SJSA1 (cell line): Measurements from ENCODE around the genes MRPS5 and TRIM43B.

DNA sequence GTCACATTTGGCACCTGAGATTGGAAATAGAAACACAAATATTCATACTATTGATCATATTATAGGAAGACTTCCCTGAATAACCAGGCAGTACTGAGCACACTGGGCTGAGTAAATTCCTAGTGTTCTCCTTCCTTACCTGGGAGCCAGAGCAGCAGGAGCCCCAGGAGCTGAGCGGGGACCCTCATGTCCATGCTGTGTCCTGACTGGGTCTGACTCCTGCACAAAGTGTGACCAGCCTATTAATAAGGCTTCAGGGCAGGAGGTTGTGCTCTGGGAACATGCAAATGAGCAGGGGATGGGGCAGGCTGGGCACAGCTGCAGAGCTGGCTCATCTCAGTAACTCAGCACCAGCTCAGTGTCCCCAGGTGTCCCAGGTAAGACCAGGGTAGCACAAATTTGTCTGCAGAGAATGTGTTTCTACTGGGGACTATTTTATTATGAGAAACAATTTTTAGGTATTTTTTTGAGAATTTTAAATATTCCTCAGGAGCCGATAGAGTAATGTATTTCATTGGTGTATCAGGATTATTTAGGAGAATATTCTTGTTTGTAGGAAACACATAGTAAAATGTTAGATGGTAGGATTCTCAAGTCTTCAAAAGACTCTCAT is 256.2 kb downstream of the RPIA start:
- RAMPAGE, long total RNA, result no peak

GRCh38 chr2:88966538-88966976 is 275.1 kb downstream of the RPIA start:
- RAMPAGE, long total RNA, result no peak

DNA sequence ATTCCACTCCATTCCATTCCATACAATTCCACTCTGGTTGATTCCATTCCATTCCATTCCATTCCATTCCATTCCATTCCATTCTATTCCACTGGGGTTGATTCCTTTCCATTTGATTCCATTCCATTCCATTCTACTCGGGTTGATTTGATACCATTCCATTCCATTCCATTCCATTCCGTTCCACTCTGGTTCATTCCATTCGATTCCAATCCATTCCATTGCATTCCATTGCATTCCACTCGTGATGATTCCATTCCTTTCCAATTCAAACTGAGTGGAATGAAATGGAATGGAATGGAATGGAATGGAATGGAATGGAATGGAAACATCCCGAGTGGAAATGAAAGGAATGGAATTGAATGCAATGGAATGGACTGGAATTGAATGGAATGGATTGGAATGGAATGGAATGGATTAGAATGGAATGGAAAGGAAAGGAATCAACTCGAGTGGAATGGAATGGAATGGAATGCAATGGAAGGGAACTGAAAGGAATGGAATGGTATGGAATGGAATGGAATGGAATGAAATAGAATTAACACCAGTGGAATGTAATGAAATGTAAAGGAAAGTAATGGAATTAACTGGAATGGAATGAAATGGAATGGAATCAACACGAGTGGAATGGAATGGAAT is 1143.6 kb downstream of the RPIA start:
- RAMPAGE, long total RNA, result no peak

DNA sequence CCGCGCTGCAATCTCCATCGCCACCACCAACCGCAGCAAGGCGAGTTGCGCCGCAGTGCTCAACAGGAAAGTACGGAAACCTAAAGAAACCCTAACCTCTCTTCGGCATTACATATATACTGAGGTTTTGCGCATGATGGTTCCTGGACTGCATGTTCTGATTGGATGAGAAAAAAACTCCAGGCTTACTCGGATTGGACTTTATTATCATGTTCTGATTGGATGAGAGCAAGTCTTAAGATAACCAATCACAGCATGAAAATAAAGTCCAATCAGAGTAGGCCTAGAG is 75.9 kb downstream of the TEKT4 start:
- RAMPAGE, long total RNA, result no peak

DNA sequence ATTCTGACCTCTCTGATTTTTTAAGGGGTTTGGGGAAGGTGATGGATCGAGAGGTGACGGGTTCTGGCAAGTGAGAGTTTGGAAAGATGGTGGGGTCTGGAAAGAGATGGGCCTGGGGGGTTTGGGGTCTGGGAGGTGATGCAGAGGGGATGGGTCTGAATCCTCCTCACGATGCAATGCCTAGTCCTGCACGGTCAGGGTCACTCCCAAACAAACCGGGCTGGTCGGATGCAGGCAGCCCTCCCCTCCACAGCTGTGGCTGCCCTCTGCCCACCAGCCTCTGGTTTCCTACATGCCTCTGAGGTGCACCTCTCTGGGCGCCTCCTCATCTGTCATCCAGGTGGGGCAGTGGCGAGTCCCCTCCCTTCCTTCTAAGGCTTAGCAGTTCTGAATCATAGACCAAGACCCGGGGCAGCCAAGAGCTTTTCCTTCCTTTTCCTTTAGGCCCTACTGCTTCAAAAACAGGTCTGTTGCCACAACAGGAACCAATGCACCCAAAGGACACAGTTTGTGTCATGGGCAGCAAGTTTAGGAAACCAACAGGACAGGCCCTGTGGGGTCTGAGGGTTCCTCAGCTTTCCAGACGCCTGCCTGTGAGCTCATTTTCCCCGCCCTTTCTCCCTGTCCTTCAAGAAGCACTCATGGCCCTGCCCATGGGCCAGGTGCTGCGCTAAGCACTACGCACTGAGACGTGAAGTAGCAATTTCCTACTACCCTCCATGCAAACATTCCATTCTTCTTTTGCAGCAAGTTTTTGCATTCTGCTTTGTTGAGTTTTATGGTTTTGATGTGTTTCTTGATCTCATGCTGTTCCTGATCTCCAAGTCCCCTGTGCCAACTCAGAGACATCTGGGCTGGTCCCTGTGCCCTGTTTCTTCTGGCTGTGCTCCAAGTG is 6.5 kb upstream of the MAL start:
- RAMPAGE, long total RNA, result no peak

DNA sequence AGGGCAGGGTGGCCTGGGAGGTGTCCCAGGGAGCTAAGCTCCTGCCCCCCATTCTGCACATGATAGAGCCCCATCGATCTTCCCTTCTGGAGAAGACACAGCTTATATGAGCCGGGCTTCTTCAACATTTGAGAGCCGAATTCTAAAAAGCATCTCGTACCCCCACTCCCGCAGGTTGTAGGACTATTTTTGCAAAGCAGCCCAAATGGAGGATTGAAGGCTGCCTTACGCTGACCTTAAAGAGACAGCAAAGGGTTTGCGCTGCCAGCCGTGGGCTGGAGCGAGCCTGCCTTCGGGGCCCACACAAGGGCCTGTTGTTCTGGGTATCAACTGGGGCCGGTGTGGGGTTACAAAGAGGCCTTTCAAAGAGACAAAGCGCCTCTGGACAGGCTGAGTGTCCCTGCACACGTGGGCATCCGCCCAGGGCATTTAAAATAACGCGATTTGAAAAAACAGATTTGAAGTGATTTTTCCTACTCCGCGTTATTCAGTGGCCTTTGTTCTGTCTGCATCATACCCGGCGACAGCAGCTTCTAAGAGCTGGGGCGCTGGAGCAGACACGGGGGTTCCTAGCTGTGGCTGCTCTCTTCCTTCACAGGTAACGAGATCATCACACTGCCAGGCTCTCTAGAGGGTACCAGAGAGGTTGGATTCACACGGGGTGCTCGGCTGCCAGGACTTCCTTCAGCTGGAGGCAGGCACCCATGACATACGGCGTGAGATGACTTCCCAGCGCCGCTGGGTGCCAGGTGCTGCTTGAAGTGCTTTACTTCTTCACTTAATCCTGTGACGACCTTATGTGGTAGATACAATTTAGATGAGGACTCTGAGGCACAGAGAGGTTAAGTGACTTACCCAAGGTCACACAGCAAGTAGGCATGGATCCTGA is 32.1 kb downstream of the MAL start:
- RAMPAGE, long total RNA, result no peak

DNA sequence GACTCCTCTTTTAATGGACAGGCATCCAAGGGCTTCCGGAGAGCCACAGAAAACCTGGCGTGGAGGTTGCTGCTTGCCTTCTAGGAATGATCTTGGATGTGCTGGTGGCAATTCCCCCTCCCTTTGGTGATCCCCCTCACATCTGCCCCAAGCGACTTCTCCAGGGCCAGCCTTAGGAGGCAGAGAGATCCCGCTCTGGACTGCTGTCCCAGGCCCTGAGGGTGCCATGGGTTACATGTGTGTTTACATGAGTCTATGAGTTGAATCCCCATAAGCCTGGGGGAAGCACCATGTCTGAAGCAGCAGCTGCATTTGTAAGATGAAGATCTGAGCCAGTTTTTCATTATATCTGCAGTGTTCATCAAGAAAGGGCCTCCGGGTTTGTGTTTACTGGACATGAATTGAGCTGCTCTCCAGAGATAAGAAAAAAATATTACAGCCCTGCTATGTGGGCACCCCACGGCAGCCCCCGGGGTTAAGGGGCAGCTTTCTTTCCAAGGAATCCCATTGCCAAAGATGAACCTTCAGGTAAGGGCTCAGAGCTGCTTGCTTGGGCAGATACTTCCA is 46.1 kb downstream of the MRPS5 start:
- RAMPAGE, long total RNA, result no peak

GRCh38 chr2:95084826-95085728 is 36.5 kb downstream of the MRPS5 start:
- RAMPAGE, long total RNA, result no peak

DNA sequence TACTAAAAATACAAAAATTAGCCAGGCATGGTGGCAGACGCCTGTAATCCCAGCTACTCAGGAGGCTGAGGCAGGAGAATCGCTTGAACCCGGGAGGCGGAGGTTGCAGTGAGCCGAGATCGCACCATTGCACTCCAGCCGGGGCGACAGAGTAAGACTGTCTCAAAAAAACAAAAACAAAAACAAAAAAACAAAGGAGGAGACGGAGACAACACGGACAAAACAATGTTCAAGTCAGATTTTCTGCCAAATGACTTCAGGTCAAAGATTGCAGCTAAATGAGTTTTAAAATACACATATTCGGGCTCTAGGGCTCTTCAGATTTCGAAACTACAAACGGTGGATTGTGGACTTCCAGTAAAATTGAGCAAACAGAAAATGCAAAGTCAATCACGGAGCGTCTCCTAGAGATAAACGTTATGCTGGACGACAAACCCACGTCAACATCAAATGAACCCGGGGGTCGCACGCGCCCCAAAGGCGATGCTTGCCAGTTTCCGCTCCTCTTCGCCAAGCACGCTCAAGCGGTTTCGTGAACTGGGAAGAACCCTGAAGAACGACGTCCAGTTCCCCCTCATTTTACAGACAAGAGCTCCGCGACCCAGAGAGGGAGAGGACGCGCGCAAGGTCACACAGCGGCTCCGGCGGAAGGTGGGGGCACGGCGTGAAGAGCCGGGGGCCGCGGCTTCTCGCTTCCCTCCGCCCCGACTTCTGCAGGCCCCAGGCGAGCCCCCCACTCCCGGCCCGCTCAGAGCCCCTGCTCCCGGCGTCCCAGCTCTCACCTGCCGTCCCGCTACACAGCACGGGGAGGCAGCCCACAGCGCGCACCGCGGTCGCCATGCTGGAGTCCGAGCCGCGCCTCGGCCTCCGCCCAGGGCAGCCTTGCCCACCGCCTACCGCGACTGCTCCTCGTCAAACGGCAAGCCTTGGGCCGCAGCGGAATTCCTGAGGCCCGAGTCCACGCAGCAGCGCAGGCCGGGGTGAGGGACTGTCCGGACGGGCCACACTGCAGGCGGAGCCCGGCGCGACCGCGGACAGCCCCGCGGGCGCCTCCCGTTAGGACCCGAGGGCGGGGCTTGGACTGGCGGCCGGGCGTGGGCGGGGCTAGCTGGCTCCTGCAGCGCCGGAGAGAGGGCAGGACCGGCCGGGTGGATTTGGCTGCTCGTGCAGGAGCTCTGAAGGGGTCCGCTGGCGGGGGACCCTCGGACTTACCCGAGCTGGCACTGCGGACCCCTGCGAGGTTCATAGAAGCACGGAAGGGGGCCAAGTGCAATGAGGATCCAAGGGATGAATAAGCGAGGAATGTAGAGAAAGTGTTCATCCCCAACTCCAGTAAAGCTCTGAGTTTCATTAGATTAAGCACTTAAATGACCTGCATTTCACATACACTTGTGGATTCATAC is at the start of gene MRPS5:
Gene MRPS5, minus strand, starts transcription at position 857 of the 1,403 bp plus-strand sequence.
- RAMPAGE, long total RNA, result start-site peak on the minus strand centred at position 851 of the sequence, 45 bp wide, 1,707 and 937 reads in 2 replicates

GRCh38 chr2:95158397-95158950 is 1.2 kb downstream of the ZNF514 start:
- RAMPAGE, long total RNA, result no peak

DNA sequence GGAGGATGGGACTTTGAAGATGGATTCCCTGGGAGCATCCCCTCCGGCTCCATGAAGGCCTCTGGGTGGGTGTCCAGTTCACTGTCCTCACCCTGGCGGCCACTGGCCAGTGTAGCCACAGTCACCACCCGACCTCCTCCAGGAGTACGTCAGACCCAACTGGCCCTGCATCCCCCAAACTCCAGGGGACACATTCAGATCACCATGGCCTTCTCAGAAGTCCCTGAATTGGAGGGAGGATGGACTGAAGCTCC is 23.3 kb downstream of the KCNIP3 start:
- RAMPAGE, long total RNA, result no peak

GRCh38 chr2:95484624-95484967 is at the start of gene TRIM43B:
Gene TRIM43B (minus strand): TSS chr2:95484754.
- RAMPAGE, long total RNA, result no peak

DNA sequence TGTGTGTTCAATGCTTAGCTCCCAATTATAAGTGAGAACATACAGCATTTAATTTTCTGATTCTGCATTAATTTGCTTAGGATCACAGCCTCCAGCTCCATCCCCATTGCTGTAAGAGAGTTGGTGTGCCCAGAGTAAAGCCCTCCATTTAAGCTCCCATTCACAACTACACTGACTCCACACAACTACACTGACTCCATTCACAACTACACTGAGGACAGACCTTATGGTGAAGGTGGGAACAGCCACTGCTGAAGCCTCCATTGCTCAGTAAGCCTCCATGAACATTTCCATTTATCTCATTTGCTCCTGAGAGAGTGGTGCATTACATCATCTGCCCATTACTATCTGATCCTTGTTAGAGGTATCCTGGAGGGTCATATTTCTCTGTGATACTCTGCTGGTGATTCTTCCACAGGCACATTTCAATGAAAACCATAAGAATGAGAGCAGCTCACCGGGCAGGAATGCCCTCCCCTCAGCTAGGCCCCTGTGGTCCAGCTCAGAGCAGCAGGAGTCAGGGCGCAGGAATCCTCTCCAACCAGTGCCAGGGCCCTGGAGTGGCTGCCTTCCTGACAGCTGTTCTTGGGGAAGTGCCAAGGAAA is 49.8 kb downstream of the TRIM43 start:
- RAMPAGE, long total RNA, result no peak

DNA sequence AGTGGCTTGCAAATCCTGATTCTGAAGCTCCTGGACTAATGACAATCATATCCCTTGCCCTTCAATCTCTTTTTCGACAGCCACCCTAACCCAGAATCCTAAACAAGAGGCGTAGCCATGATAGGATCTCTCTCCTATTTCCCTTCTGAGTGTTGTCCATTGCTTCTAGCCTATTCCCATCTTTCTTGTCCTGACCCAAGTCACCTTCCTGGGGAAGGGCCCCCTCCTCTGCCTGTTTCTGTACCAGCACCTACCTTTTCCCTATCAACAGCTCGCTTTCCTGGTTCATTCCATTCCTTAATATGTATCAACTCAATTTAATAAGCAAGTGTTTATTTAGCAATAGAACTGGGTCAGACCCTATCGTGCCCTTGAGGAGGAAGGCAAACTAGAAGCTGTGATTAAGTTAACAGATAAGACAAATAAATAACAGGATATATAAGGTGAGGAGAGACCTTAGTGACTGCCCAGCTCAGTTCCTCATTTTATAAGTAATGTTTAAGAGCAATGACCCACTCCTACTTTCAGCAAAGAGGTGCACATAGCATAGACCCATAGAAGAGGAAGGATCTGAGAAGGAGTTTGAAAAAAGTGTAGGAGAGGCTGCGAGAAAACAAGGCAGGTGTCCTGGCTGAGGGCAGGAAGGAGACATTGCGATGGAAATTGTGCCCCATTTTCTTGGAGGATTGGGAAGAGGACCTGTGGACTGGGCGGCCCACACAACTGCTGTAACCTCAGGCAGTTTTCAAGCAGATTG is 74.0 kb downstream of the TRIM43 start:
- RAMPAGE, long total RNA, result no peak

GRCh38 chr2:96140909-96141225 is 2.6 kb upstream of the ASTL start:
- RAMPAGE, long total RNA, result no peak

DNA sequence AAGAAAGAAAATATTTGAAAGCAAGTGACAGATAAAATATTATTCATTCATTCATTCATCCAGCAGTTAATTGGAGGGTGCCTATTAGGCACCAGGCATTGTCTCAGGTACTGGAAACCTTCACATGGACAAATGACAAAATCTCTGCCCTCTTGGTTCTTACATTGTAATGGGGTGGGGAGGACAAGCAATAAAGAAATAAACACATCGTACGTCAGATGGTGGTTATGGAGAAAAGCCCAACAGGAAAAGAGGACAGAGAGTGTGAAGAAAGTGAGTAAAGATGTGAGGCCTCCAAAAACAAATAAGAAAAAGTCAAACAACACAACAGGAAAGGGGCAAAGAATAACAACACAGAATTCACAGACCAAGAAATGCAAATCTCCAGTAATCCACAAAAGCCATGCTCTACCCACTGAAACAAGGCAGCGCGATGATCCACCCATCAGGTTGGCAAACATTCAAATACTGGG is 16.5 kb upstream of the DUSP2 start:
- RAMPAGE, long total RNA, result no peak

GRCh38 chr2:96208892-96209483 is 361 bp upstream of the STARD7 start:
- RAMPAGE, long total RNA, result no peak

DNA sequence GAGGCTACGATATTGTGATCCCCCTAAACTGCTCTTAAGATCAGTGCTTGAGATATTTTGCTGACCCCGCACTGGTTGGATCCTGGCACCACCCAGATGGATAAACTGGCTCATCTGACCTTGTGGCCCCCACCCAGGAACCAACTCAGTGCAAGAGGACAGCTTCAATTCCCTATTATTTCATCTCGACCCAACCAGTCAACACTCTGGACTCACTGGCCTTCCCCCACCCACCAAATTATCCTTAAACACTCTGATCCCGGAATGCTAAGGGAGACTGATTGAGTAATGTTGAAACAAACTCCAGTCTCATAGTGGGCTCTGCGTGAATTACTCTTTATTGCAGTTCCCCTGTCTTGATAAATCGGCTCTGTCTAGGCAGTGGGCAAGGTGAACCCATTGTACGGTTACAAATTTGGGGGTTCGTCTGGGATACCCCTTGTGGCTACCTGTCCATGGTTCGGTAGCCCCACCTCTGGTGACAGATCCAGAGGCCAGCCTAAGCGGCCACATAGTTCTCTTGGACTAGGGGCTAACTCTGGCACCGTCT is 932 bp upstream of the STARD7 start:
- RAMPAGE, long total RNA, result no peak

GRCh38 chr2:96245463-96246441 is 20.0 kb downstream of the TMEM127 start:
- RAMPAGE, long total RNA, result no peak

DNA sequence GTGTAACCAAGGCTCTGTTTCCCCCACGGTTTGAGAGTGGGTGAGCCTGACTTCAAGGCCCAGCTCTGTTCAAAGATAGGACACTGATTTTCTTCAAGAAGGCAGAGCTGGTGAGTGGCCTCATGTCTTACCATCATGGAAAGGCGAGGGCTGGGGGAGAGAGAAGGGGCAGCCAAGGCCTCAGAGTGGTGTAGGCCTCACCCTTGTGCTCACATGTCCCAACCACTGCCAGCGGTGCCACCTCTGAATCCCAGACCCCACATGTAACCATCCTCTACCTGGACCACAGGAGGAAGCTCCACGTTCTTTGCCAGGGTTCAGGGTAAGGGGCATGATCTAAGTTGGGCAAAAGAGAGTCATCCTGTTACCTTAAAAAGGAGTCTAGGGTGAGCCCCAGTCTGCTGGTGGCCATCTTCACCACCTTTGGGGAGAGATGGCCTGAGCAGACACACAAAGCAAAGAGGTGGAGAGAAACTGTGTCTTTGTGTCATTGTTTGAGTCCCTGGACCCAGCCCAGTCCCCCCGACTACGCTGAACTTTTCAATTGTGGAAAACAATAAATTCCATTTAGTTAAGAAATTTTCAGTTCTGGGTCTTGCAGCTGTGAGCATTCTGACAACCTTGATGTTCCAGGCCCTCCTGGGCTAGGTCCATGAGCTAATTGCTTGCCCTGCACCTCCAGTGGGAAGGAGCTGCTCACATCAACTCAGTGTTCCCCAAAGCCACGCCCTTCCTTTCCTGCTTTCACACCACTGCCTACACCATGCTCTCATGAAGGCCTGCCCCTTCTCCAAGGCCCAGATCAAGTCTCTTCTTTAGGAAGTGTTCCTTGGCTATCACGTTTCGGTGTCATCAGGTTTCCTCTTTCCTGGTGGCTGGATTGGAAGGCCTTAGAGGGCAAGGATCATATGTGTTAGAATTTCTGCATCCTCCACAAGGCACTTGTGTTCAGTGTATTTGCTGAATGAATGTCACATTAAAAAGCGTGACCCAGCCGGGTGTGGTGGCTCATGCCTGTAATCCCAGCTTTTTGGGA is 19.0 kb downstream of the TMEM127 start:
- RAMPAGE, long total RNA, result no peak